PC-3 (cell line): ENCODE measurements around the genes SLC30A10 and C1orf115.

DNA sequence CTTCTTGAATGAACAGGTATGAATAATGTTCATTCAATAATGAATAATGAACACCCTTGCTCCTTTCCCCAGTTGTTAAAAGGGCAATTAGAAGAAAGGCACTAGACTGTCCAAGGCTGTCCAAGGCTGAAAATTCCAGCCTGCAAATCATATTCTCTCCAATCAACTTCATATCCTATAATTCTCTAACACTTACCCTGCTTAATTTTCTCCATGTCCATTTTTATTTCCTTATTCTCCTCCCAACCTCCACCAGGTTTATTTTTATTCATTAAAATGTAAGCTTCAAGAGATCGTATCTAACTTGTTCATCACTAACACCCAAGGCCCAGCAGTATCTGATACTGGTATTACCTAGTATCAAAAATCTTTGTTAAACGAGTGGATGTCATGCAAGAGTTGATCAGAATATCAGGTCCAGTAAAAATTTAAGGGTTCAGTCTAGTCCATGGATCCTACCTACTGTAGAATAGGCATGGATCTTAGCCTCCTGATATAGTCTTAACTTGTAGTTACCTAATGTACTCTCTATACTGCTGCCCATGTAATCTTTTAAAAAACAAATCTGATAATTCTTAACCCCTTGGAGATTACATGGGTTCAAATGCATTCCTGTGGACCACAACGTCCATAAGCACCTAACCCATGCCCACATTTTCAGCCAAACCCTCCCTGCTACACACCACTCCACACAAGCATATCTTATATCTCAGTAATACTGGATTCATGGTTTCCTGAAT lies 29.1 kb downstream of the GPATCH2 start:
- RAMPAGE, long total RNA, result no peak

- RAMPAGE, long total RNA, result no peak
Measured at GRCh38 chr1:217924713-217925317, 293.7 kb downstream of the SPATA17 start.

- RAMPAGE, long total RNA, result no peak
Measured at GRCh38 chr1:218371808-218372279, 26.7 kb downstream of the TGFB2 start.

DNA sequence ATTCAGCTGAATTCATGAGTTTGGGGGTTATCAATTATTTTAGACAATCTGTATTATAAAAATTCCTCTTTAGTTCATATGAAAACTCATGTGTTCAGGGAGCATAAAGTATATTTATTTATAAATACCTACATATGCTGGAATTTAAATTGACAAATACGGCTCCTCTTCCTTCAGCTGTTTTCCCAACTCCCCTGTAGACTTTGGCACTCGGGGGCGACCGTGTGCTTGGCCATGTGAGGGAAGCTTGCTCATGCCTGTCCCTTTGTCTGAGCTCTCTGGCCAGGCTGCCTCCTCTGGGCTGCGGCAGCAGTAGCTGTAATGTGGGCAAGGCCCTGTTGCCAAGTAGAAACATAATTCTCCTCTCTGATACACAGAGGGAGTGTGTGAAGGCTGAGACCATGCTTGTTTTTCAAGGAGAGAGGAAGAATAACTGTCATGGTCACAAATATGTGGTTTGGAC lies 94.3 kb downstream of the TGFB2 start:
- RAMPAGE, long total RNA, result no peak

DNA sequence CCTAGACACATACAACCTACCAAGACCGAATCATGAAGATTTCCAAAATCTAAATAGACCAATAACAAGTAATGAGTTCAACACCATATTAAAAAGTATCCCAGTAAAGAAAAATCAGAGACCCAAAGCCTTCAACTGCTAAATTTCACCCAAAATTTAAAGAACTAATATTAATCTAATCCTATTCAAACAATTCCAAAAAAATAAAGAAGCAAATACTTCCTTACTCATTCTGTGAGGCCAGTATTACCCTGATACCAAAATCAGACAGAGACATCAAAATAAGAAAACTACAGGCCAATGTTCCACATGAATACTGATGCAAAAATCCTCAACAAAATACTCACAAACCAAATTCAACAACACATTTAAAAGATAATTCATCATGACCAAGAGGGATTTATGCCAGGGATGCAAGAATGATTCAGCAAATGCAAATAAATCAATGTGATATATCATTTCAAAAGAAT lies 81.7 kb upstream of the LYPLAL1 start:
- RAMPAGE, long total RNA, result no peak

GRCh38 chr1:219318646-219319075 lies 145.0 kb downstream of the LYPLAL1 start:
- RAMPAGE, long total RNA, result no peak

GRCh38 chr1:219883760-219884490 lies 44.4 kb downstream of the SLC30A10 start:
- RAMPAGE, long total RNA, result no peak

- RAMPAGE, long total RNA, result no peak
Measured at GRCh38 chr1:219924065-219924678, 4.2 kb downstream of the SLC30A10 start.

DNA sequence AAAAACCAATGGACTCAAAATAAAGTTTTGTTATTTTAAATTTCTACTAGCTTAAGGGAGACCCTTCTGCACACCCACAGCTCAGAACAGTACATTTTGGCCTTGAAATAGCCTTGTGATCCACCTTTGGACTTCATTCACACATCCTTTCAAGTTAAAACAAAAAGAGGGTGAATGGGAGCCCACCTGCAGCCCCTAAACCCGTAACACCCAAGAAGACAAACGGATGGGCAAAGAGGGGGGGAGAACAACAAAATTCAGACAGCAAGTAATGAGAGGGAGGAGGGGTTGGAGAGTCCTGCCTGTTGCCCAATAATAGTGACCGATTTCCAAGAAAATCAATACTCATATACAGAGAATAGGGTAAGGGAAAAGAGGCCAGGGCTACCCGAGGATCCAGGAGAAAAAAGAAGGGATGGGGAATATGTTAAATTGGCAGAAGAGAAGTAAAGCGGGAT lies 1.2 kb downstream of the SLC30A10 start:
- RAMPAGE, long total RNA, result no peak

DNA sequence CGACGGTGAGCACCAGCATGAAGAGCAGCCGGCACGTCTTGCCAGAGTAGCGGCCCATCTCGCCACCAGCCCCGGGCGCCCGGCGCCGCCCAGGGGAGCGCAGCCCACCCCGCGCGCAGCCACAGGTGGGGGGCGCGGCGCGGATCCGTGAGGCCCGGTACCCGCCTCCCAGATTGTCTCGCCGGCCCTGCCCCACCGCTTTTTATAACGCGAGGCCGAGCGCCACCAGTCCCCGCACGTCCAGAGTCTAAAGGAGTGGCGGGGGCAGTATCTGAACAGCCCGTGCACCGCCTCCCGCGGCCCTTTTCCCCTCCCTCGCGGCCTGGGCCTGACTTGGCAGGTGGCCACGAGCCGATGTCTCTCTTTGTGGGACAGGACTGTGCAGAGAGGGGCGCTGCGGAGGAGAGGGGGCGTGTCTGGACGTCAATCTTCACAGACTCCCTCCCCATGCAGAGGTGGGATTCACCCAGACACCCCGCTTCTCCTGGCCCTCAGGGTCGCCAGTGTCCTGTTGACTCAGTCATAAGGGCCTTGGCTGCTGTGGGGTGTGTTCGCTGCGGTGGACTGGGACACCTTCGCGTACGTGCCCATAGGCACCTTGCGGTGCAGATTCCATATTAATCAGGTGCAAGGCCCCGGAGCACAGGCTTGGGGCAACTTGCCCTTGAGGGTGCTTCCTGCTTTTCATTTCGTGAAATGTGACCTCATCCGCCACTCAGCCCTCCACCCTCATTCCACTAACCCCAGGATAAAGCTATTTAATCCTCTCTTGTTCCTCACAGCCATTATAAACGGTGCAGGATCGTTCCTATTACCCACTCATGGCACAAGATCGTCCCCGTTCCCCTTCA lies at the start of gene SLC30A10:
TSS of gene SLC30A10 (minus strand) at position 175 of the 851 bp plus-strand sequence.
- RAMPAGE, long total RNA, result no peak

GRCh38 chr1:220093520-220093899 lies 422 bp upstream of the IARS2 start:
- RAMPAGE, long total RNA, result no peak

DNA sequence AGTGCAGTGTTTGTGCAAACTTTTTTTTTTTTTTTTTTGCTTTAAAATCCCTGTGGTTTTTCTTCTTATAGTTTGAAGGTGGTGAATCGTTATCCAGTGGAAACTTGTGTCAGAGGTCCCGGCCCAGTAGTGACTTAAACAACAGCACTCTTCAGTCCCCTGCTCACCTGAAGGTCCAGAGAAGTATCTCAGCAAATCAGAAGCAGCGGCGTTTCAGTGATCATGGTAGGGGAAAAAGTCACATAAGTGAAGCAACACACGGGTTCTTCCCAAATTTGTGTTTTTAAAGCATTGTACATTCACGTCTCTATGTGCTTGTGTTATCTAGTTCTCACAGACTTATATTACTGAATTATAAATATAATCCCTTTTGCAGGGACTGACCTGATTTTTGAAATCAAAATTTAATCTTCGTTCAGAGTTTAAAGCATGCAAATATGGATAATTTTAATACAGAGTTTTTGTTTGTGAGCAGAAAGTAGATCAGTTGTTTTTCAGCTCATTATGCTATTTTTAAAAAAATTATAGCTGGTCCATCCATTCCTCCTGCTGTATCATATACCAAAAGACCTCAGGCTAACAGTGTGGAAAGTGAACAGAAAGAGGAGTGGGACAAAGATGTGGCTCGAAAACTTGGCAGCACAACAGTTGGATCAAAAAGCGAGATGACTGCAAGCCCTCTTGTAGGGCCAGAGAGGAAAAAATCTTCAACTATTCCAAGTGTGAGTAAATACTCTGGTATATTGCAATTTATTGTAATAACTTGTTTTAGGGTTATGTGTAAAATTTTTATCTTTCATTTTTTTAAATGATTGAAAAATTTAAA lies 54.6 kb upstream of the C1orf115 start:
- RAMPAGE, long total RNA, result no peak

GRCh38 chr1:220690071-220690847 lies at the start of gene C1orf115:
Gene C1orf115, plus strand, starts transcription at chr1:220690363.
- RAMPAGE, long total RNA, result no peak

DNA sequence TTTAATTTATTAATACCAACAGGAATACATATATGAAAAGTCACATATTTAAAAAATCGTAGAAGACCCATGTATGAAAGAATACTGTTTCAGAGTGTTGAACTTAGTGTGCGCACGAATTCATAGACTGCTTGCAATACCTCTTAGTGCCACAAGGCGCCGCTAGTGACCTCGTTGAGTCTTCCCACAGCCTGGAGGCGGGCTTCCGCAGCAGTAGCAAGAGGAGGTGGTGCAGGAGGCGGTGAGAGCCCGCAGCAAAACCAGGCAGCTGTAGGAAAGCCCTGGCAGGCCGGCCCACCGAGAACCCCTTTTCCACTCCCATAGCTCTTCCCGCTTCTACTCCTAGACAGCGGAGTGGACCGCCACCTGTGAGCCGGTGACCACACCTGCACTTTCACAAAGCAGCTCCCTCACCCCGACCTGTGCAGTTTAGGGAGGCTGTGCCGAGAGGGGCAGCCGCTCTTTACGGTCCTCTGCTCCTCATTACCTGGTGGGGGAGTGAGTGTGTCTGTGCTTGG lies 23.5 kb downstream of the MTARC1 start:
- RAMPAGE, long total RNA, result no peak

DNA sequence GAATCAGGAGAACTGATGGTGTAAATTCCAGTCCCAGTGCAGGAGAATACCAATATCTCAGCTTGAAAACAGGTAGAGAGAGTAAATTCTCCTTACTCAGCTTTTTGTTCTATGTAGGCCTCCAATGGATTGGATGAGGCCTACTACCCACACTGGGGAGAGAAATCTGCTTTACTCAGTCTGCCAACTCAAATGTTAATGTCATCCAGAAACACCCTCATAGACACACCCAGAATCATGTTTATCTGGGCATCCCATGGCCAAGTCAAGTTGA lies 7.0 kb upstream of the HLX start:
- RAMPAGE, long total RNA, result no peak

- RAMPAGE, long total RNA, result no peak
Measured at GRCh38 chr1:220877161-220877887, 1.9 kb upstream of the HLX start.

DNA sequence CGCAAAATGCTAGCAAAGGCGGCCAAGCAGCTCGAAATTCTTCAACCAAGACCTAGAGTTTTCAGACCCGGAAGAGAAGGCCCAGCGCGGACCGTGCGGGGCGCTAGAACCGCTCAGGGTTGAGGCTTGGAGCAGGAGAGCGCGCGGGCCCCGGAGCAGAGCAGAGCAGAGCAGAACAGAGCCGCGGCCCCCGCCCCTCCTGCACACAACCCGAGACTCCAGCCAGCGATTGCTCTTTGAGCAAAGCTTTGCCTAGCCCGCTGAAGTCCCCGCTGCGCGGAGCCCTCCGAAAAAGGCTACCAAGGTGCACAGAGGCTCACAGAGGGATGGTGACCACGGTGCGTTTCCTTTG lies 8.2 kb downstream of the HLX start:
- RAMPAGE, long total RNA, result no peak

DNA sequence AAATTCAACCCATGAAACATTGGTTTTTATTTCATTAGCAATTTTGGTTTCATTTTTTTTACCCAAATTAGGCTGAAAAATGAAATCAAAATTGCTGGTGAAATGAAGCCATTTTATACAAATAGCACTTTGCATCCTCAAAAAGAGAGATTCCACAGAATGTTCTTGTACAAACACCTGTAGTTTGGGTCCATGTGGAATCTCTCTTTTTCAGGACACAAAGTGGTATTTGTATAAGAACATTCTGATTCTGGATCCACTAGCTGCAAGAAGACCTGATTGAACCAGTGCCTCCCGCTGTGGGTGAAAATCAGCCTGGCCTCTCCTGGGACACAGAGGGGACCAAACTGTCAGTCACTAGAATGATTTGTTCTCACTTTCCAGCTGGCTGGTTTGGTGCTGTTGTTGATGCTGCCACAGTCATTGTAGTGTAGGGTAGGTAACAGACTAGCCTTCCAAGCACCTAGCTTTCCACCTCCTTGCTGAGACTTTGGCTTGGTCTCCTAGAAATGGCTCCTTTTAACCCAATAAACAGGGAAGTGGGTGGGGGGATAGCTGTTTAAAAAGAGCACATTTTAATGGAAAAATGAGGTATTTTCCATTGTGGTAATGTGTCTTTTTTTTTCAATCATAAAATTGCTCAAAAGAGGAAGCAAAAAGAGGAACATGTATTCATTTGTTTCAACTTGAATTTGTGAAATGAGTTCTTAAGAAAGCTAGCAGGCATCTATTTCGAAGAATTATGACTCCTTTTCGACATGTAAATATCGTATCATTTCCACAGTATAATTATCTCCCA lies 189.9 kb downstream of the HLX start:
- RAMPAGE, long total RNA, result no peak

DNA sequence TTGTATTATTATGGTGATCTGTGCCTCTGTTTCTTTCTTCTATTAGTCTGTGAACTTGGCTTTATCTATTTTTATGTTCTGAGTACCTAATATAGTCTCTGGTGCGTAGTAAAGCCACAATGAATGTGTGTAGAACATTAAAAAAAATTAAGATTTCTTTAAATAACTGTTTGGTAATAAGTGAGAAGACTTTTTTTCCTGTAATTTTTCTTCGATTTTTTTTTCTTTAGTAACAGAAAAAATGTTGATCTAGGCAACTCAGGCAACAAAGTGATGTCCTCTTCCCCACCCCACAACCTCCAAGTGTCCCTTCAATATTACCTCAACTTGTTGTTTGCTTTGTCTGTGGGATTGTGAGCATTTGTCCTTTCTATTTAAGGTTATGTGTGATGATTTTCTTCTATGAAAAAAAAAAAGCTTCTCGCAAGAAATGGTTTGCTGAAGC lies 218.1 kb downstream of the HLX start:
- RAMPAGE, long total RNA, result no peak

DNA sequence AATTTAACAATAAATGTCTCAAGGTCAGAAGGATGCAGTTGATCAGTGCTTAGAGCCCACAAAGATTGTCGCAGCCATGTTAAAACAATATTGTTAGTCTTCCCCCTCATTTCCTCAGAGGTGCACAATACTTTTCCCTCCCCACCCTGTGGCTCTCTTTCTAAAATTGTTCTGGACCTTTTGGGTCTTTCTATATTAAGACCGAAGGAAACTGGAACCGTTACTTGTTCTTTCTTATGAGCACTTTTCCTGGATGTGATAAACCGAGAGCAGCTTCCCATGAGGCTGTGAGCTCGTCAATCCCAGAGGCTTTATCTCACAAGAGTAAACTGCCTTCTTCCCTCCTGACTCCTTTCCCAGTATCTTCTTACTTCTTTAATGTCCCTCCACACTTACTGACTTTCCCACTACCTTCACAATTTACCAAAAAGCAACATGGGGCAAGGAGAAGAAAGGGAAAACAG lies 333.8 kb downstream of the HLX start:
- RAMPAGE, long total RNA, result no peak